ENCODE measurements around a stretch of chr20.

- RRBS, 2 experiments = no CpG with 5 or more reads among the region's 5 CpGs
Observed at GRCh38 chr20:41095220-41096090, 41.9 kb upstream of the PLCG1 start.

DNA sequence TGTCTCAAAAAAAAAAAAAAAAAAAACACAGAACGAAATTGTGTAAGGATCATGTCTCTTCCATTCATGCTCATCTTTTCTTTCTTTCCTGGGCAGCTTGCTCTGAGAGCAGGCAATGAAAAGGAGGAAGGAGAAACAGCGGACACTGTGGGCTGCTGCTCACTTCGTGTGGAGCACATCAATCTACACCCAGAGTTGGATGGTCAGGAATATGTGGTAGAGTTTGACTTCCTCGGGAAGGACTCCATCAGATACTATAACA is 23.5 kb upstream of the PLCG1 start:
- RRBS, 2 experiments = no CpG with 5 or more reads among the region's 4 CpGs

- RRBS, 2 experiments = no CpG with 5 or more reads among the region's 12 CpGs
Observed at GRCh38 chr20:41169976-41170451, 32.7 kb downstream of the PLCG1 start.

GRCh38 chr20:41173607-41174344 is 36.4 kb downstream of the PLCG1 start:
- RRBS, 2 experiments = no CpG with 5 or more reads among the region's 17 CpGs

DNA sequence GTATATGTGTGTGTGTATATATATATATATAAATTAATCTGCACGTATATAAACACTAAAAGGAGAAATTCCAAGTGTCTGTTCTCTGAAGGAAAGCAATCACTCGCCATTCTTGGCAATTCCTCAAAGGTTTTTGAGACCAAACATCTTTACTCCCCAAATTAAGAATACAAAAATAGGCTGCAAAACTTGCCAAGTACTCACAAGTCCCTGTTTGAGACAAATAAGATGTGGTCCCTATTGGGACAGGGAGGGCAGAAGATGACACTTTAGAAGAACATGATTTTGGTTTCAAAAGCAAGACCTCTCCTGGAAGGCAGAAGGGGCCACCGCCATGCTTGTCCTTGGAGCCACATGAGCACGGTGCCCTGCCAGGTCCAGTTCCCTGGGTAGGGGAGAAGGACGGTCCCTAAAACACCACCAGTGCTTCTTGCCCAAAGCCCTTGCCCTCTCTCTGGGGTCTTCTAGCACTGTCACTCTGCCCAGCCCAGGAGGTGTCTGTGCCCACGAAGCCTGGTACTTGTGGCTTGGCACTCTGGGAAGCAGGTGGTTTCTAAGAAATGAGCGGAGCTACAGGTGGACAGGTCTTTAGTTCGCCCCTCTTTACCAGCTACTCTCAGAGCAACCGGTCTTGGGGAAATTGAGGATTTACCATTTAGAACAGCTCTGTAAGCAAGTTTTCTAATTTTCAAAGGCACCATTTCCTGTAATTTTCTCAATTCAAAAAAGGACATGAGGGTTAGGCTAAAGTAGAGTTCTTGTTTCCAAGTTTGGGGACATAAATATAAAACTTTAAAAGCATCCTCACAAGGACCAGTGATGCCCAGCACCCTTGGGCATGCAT is 46.0 kb downstream of the PLCG1 start:
- RRBS, 2 experiments = no CpG with 5 or more reads among the region's 9 CpGs

- RRBS, 2 experiments = no CpG with 5 or more reads among the region's 26 CpGs
Observed at GRCh38 chr20:41202662-41203733, 65.7 kb downstream of the PLCG1 start.

DNA sequence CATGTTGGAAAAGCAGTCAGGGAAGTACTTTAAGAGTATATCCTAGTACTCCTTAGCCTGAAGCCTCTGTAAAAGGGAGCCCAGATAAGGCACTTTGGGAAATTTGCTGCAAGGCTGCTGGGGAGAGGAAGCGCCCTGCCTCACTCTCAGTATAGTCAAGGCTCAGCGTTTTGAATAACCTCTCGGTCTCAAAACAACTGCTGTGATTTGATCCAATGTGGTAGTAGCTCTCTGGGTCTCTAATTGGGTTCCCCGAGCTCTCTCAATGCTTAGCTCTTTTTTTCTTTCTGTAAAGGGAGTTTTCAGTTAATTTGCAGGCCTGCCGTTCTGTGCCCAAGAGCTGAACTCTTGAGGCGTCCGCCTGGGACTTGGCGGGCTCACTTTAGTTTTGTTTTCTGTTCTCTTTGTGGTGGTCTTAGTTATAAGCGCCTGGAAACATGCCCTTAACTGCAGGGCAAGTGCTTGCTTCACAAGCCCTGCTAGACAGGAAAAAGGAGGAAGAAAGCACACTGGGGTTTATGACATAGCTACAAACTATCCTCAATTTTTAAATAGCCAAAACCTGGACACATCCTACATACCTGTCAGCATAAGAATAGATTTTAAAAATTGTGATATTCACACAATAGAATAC is 41.1 kb downstream of the ZHX3 start:
- RRBS, 2 experiments = no CpG with 5 or more reads among the region's 9 CpGs

DNA sequence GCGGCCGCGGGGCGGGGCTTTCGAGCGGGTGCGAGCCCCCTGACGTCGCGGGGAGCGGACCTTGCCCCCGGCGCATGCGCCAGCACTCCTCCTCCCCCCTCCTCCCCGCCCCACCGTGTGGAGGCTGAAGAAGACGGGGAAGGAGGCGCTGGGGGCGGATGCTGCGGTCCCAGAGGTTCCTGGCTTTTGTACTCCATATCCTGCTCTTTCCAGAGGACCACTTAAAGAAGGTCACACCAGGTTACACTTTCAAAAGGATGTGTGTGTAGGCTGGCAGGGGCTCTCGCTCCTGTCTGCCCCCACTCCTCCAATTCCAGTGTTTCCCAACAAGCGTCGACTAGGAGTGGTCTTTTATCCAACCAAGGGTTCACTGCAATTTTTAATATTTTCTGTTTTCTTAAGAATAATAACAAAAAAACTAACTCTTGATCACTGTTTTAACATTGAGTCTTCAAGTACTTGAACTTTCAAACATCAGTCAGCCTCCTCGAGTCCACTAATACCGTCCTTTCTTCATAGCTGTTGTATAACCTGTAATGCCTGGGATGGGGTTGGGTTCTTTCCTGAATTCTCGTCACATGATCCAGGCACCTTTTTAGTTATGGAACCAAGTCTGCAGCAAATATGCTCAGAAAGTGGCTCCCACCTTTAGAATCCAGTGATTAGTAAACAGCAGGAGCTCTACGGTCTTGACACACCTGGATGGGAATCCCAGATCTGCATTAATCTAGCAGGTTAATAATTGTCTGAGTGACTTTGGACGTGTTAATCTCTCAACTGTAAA is 475 bp upstream of the ZHX3 start:
- RRBS, 2 experiments = no CpG with 5 or more reads among the region's 28 CpGs

DNA sequence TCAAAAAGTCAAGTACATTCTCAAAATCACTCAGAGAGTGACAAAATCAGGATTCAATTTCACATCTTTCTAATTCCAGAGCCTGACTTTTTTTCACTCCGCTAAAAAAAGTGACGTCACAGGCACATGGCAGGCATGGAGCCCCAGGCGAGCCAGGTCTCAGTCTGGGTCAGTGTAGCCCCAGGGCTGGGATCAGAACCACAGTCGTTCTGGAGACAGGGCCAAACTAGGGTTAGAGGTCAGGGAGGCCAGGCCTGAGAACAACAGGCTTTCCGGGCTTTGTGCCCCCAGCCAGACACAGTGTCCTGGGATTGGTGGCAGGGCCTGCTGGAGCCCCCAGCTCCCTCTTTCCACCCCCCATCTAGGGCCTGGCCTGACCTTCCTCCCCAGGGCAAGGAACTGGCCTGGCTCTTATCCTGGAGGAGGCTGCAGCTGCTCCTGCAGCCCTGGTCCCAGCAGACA is 26.2 kb upstream of the EMILIN3 start:
- RRBS, 2 experiments = no CpG with 5 or more reads among the region's 5 CpGs

GRCh38 chr20:41450883-41451151 is 84.2 kb upstream of the EMILIN3 start:
- RRBS, 2 experiments = no CpG with 5 or more reads among the region's 4 CpGs

DNA sequence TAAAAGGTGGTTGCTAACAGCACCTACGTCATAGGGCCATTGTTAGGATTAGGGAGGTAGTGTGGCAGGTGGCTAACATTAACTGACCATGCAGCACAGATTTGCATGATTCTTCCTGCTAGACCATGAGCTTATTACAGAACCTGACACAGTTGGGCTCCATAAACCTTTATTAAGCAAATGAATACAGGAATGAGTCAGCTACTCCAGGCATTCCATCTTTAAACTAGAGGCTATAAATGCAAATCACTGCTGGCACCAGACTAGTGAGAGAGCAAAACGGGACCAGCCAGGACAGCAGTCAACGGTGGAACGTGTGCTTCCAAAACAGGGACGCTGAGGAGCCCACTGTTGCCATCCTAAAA is 440.1 kb downstream of the PTPRT start:
- RRBS, 2 experiments = no CpG with 5 or more reads among the region's 5 CpGs

DNA sequence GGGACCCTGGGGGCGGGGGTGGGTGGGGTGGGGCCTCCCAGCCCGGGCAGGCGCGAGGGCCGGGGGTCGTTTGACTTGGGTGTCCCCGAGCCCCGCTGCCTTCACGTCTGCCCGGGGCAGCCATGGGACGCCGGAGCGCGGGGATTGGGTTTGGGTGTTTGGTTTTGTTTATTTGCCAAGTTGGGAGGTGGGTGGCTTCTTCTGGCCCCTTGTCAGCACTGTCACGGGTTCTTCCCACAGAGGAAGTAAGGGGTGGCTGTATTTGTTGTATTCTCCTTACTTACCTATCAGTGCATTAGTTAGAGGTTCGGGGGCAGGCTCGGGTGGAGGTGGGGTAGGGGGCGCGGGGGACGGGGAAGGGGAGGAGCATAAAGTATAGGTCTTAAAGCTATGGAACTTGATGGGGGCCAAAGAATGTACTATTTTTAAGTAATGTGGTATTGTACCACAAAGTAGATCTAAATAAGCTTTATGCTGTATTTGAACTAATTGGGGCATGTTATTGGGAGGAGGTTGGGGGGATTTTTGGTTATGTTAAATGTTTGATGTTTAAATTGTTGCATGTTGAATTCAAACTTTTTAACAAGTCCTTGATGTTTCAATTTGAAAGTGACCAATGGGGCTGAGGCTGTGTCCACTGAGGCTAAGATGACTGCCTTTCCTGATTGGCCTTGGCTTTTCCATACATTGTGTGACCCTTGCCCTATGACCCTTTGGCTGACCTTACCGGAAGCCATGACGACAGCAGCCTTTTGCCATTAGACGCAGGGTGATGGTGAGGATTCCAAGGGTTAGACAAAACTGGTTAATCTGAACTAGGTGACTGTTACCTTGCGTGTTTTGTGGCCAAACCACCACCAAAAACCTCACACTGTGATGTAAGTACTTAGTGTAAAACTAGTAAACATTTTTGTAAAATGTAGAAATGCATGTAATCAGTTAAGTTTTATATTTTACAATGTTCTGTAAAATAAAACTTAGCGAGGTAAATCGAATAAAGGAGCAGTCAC is 1.2 kb downstream of the SRSF6 start:
- RRBS, 2 experiments = under 1 to 7% methylated on average over 6 to 8 of the region's 26 CpGs

GRCh38 chr20:43459553-43459980 is 1.9 kb downstream of the SRSF6 start:
- RRBS, 2 experiments = no CpG with 5 or more reads among the region's 6 CpGs

GRCh38 chr20:43542094-43542492 is 16.7 kb upstream of the SGK2 start:
- RRBS, 2 experiments = no CpG with 5 or more reads among the region's 7 CpGs

- RRBS, 2 experiments = 64 to 71% methylated on average over 3 of the region's 9 CpGs
Observed at GRCh38 chr20:43964059-43964681, 49.5 kb downstream of the TOX2 start.

- RRBS, 2 experiments = no CpG with 5 or more reads among the region's 7 CpGs
Observed at GRCh38 chr20:44054835-44055590, 132.0 kb downstream of the JPH2 start.

GRCh38 chr20:44141861-44142331 is 45.1 kb downstream of the JPH2 start:
- RRBS, 2 experiments = no CpG with 5 or more reads among the region's 6 CpGs

GRCh38 chr20:44187809-44188410 is 922 bp upstream of the JPH2 start:
- RRBS, 2 experiments = no CpG with 5 or more reads among the region's 6 CpGs

GRCh38 chr20:44279190-44279832 is 31.7 kb downstream of the FITM2 start:
- RRBS, 2 experiments = 86 to 93% methylated on average over 1 of the region's 18 CpGs

DNA sequence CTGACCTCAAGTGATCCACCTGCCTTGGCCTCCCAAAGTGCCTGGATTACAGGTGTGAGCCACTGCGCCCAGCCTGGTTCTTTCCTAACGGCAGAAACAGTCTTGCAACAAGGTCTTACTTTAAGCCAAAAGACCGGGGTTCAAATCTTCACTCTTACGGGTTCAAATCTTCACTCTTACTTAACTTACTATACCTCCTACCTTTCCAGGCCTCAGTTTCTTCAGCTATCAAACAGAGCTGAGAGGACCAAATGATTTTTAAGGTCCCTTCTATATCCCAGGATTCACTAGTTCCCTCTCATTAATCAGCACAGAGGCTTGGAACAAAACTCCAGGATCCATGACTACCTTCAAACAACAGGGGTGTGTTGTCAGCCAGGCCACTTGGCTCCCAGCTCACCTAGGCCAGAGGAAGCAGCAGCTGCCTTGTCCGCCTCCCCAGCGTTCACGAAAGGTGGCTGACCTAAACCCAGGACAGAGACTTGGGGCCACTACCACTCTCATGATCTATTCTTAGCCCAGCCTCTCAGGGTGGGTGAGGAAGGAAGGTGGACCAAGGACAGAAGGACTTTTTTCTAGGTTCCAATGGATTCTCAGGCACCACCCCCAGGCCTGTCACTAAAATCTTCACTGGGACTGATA is 1.5 kb downstream of the FITM2 start:
- RRBS, 2 experiments = no CpG with 5 or more reads among the region's 7 CpGs

Measured in Panc1 (cell line).